Liver (tissue), 9 donors: Measurements from ENCODE around the genes GPBP1L1, IPP, MKNK1 and PDZK1IP1.

DNA sequence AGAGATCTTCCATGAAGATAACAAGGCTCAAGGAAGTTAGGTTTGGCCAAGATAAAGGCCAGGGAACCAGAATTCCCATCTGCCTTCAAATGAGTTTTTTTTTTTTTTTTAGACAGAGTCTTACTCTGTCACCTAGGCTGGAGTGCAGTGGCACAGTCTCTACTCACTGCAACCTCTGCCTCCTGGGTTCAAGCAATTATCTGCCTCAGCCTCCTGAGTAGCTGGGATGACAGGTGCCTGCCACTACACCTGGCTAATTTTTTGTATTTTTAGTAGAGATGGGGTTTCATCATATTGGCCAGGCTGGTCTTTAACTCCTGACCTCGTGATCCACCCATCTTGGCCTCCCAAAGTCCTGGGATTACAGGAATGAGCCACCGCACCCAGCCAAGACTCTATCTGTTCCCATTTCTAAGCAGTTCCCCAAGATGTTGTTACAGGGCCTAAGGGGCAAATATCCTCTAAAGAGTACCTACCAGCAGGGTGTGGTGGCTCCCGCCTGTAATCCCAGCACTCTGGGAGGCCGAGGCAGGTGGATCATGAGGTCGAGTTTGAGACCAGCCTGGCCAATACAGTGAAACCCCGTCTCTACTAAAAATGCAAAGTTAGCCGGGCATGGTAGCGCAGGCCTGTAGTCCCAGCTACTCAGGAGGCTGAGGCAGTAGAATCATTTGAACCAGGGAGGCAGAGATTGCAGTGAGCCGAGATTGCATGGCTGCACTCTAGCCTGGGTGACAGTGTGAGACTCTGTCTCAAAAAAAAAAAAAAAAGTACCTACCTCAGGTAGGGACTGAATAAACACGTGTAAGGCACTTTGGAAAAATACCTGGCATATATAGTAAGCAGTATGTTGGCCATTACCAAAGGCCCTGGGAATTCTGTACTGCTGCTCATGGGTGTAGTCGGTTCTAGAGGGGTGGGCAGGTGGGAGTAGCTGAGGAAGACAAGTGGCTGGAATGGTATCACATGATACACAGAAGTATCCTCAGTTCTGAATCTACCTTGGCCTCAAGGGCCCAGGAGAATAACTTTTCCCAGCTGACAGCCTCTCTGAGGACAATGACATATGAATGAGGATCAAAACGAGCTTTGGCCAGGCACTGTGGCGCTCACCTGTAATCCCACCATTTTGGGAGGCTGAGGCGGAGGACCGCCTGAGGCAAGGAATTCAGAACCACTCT is 9.6 kb downstream of the MMACHC start:
- PRO-cap, 5 experiments: no peak in any of the 5 experiments
- RAMPAGE, long total RNA, 2 experiments: no peak in any of the 2 experiments
- RRBS: no CpG with 5 or more reads among the region's 15 CpGs

- PRO-cap, 5 experiments: no peak in any of the 5 experiments
- RAMPAGE, long total RNA, 2 experiments: no peak in any of the 2 experiments
- RRBS: no CpG with 5 or more reads among the region's 4 CpGs
These were observed 10.7 kb downstream of the PRDX1 start for GRCh38 chr1:45510891-45511572.

DNA sequence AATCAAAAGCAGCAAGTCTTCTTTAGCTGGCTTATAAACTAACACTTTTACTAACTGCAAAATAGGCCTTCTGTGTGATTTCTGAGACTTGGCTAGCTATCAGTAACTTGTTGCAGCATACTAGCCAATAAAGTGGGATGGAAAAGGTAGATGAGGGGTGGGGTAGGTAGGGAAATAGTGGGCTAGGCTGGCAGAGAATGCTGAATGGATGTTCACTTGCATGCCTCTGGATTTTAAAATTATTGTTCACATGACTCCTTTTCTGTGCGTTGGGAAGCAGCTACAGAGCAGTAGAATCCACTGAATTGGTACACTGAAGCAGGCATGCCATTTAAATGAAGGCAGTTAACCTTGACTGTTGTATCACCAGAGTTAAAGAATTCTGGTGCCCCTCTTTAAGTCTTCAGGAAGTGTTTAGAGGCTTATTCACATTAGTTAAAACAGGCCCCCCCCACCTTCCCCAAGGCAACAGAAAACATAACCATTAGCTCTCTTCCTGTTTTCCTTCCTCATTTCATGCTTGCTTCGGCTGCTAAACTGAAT is 15.3 kb downstream of the CCDC17 start:
- PRO-cap, 5 experiments: no peak in any of the 5 experiments
- RAMPAGE, long total RNA, 2 experiments: no peak in any of the 2 experiments
- RRBS: no CpG with 5 or more reads among the region's 2 CpGs

DNA sequence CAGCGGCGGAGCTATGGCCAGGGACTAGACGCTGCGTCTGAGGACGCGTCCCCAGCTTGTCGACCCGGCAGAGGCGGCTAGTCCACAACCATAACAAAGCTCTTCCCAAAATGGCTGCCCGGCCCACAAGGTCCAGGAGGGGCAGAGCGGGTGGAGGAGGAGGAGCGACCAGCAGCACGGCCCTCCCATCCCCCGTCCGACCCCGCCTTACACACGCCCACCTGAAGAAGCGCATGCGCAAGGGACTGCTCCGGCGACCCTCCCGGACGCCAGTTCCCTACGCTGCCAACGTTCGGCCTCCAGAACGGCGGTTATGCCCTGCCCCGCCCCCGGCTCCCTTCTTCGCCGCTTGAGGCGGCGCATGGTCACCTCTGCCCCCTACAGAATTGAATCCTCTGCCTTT is at the start of gene GPBP1L1:
Gene GPBP1L1 (minus strand): TSS at position 118 of the 403 bp plus-strand sequence.
- PRO-cap, 5 experiments: peak in 5 of 5 experiments; most common plus-strand start position 234 of the sequence (in 3); most common minus-strand start position 107 of the sequence (in 5)
- RAMPAGE, long total RNA, 2 experiments: start-site peak on the minus strand in 2 of 2 experiments, centred at positions 105 to 110 of the sequence, 283 to 698 reads per replicate
- RRBS: under 1% methylated on average over 18 of the region's 34 CpGs

DNA sequence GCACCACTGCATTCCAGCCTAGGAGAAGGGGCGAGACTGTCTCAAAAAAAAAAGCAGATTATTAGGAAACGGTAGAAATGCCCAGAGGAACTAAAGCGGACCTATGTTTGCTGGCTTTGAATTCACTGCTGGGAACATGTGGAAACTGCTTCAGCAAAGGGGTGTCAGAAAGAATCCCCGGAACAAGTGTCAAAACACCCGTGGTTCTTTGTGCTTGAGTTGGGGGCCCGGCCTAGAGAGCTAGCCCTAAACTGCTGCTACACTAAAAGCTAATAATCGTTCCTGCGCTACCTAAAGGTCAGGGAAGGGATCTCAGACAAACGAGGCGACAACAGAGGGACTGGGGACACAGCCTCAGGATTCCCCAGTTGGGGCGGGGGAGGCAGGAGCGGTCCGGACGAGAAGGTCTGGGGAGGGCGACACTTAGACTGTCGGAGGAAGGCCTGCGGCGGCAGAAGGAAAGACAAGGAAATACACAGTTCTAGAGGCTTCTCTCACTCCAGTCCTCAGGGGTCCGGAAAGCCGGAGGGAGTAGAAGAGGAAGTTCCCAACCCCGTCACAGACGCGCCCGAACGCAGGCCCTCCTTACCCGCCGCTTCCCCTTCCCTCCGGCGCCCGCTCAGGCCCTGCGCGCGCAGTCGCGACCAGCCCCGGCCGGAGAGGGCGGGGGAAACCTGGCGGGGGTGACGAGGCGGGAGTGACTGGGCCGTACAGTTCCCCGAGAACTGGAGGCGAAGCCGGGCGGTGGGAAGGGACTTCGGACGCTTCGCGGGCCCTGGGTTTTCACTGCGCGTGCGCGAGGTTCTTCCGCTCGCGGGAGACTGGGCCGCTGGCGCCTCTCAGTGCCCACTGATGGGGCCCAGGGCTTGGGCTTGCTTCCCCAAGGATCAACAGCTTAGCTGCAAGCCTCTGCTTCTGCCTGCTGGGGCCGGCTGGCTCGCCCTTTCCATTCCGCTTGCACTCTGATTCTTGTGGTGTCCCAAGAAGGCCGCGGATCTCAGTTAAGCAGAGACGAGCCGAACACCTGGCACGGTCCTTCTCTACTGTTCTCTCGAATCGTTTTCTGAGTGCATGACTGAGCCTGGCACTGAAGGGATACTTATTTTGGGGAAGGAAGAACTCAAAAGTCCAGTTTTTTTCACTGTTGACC is at the start of gene IPP:
Gene IPP (minus strand): TSS at position 646 of the 1,150 bp plus-strand sequence.
- PRO-cap, 5 experiments: peak in 5 of 5 experiments; most common plus-strand start position 713 of the sequence (in 5); most common minus-strand start position 727 of the sequence (in 5)
- RAMPAGE, long total RNA, 2 experiments: start-site peak on the minus strand in 1 of 2 experiments, centred at position 684 of the sequence, 58 reads per replicate
- RRBS: 1% methylated on average over 27 of the region's 69 CpGs

DNA sequence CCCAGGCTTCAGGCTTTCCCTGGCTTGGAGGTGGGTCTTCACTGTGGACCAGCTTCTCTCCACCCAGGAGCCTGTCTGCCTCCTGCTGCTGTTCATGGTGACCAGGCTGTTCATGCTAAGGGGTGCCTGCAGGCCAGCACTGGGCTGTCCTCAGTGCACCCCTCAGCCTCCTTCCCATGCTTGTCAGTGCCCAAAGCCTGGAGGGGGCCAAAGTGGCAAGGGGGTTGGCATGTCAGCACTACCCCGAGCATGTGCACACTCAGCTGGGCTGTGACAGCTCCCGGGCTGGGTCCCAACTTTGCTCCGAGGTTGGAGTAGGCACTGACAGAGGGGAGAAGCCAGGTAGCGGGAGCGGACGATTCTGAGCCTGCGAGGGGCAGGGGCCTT is 118.9 kb downstream of the MAST2 start:
- PRO-cap, 5 experiments: no peak in any of the 5 experiments
- RAMPAGE, long total RNA, 2 experiments: no peak in any of the 2 experiments
- RRBS: no CpG with 5 or more reads among the region's 7 CpGs

GRCh38 chr1:45954392-45954945 is 151.1 kb downstream of the MAST2 start:
- PRO-cap, 5 experiments: no peak in any of the 5 experiments
- RAMPAGE, long total RNA, 2 experiments: no peak in any of the 2 experiments
- RRBS: no CpG with 5 or more reads among the region's 6 CpGs

- PRO-cap, 5 experiments: peak in 5 of 5 experiments; most common plus-strand start chr1:46062912 (in 1); most common minus-strand start chr1:46063062 (in 5)
- RAMPAGE, long total RNA, 2 experiments: no peak in any of the 2 experiments
- RRBS: no CpG with 5 or more reads among the region's 7 CpGs
These were observed 69.8 kb downstream of the PIK3R3 start for GRCh38 chr1:46062469-46063260.

DNA sequence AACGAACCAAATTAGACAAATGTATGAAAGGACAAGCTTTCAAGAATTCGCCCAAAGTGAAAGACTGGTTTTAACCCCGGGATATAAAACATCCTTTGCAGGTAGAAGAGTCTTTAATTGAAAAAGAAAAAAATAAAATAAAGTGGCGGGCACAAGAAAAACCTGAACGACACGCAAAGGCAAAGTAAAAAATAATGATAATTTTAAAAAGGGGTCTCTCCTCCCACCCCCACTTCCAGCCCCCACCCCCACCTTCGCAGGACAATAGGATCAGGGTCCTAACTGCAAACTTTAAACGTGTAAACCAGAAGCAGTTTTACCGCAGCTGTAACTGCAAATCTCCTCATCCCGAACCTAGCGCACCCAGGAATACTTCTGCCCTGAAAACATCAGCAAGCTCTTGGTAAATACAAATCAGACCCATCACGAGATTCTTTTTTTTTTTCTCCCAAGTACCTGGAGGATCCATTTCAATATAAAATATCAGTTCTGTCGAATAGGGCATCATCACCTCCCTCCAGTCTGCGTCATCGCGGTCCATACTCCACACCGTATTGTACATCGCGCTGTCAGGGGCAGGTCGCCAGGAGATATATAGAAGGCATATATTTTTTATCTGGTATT is 926 bp downstream of the PIK3R3 start:
- PRO-cap, 5 experiments: no peak in any of the 5 experiments
- RAMPAGE, long total RNA, 2 experiments: no peak in any of the 2 experiments
- RRBS: no CpG with 5 or more reads among the region's 20 CpGs

GRCh38 chr1:46182818-46183935 is 6.9 kb upstream of the P3R3URF start:
- PRO-cap, 5 experiments: peak in 4 of 5 experiments; most common plus-strand start chr1:46183420 (in 2); most common minus-strand start chr1:46183292 (in 2)
- RAMPAGE, long total RNA, 2 experiments: no peak in any of the 2 experiments
- RRBS: no CpG with 5 or more reads among the region's 11 CpGs

DNA sequence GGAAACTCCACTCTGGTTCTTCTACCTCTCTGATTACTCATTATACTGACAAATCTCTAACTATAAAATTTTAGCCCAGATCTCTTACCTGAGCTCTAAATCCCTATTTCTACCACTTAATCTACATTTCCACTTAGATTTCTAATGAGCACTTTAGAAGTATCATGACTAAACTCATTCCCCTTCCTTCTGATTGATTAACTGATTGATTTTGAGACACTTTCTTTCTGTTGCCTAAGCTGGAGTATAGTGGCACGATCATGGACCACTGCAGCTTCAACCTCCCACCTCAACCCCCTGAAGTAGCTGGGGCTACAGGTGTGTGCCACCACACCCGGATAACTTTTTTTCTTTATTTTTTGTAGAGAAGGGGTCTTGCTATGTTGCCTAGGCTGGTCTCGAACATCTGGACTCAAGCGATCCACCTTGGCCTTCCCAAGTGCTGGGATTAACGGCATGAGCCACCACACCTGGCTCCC is 27.4 kb downstream of the LRRC41 start:
- PRO-cap, 5 experiments: no peak in any of the 5 experiments
- RAMPAGE, long total RNA, 2 experiments: no peak in any of the 2 experiments
- RRBS: no CpG with 5 or more reads among the region's 5 CpGs

GRCh38 chr1:46341580-46342351 is 1.2 kb downstream of the NSUN4 start:
- PRO-cap, 5 experiments: no peak in any of the 5 experiments
- RAMPAGE, long total RNA, 2 experiments: no peak in any of the 2 experiments
- RRBS: 82% methylated on average over 5 of the region's 22 CpGs

DNA sequence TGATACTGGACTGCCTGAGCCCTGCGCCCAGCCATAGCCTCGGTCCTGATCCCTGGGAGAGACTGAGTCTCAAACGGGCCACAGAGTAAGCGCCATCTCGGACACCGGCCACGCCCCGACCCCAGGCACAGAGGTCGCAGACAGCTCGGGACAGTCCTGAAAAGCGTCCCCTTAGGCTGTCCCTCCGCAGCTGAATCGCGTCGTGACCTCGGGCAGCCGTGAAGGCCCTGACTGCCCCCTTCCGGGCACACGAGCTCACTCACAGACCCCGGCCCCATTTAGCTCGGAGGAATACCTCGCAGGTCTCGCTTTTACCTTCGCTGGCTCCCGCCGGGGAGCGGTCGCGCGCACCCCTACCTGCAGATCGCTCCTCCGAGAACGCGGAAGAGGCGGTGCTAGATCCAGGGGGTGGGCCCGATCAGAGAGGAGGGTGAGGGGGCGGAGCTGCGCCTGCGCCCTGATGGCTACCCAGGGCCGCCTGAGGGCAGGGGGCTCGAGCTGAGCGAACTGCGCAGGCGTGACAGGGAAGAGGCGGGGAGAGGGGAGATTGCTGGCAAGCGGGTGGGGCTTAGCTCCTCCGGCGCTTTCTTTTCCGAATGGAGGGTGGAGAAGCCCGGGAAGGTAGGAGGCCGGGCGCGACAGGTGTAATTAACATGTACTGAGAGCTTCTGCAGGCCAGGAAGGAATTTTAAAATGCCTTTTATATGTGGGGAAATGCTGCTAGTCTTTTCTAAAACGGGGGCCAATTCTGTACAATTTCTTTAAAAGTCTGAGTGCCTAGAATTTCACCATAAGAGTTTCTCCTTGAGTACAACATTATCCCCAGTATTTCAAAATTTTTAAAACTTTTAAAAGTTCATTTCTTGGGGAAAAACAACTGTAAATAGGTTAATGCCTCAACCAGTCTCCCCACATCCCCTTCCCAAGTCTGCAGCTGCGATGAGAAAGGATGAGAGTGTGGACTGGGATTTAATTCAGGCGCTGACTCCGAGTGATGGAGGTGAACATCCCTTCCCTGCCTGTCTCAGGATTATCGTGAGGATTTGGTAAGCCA is at the start of gene MKNK1:
Gene MKNK1 (minus strand): TSS at position 399 of the 1,054 bp plus-strand sequence.
- PRO-cap, 5 experiments: peak in 5 of 5 experiments; most common plus-strand start position 595 of the sequence (in 3); most common minus-strand start position 380 of the sequence (in 3)
- RAMPAGE, long total RNA, 2 experiments: start-site peak on the minus strand in 2 of 2 experiments, centred at positions 371 to 375 of the sequence, 198 to 1,536 reads per replicate
- RRBS: 1% methylated on average over 7 of the region's 58 CpGs

- PRO-cap, 5 experiments: no peak in any of the 5 experiments
- RAMPAGE, long total RNA, 2 experiments: no peak in any of the 2 experiments
- RRBS: no CpG with 5 or more reads among the region's 1 CpG
These were observed 25.1 kb downstream of the ATPAF1 start for GRCh38 chr1:46643041-46643544.

- PRO-cap, 5 experiments: no peak in any of the 5 experiments
- RAMPAGE, long total RNA, 2 experiments: no peak in any of the 2 experiments
- RRBS: no CpG with 5 or more reads among the region's 1 CpG
These were observed 308 bp downstream of the TEX38 start for GRCh38 chr1:46672006-46672317.

DNA sequence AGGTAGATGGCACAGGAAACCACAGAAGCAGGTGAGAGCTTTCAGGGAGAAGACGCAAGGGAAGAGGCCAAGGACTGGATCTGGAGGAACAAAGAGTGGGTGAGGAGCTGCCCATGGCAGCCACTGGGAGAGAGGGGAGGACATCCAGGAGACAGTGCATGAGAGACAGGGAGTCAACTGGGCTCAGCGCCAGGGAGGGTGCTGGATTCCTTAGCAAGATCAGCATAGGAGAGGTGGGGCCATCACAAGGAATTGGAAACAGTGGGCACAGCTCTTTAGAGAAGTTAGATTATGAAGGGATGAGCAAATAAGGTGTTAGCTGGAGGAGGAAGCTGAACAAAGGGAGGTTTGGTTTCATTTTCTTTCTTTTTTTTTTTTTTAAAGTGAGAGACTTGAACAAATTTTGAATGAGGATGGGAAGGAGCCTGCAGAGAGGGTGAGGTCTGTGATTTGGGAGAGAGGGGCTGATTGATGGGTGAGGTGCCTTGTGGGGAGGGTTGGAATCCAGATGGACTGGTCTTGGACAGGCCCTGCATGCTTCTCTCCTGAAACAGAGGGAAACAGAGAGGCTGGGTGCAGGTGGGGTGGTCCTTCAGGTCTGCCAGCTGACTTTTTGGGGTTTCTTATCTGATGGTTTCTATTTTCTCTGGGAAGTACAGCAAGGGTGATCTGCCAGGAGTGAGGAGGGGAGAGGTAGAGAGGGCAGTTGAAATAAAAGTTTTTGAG is 5.4 kb downstream of the CYP4B1 start:
- PRO-cap, 5 experiments: no peak in any of the 5 experiments
- RAMPAGE, long total RNA, 2 experiments: no peak in any of the 2 experiments
- RRBS: no CpG with 5 or more reads among the region's 2 CpGs

DNA sequence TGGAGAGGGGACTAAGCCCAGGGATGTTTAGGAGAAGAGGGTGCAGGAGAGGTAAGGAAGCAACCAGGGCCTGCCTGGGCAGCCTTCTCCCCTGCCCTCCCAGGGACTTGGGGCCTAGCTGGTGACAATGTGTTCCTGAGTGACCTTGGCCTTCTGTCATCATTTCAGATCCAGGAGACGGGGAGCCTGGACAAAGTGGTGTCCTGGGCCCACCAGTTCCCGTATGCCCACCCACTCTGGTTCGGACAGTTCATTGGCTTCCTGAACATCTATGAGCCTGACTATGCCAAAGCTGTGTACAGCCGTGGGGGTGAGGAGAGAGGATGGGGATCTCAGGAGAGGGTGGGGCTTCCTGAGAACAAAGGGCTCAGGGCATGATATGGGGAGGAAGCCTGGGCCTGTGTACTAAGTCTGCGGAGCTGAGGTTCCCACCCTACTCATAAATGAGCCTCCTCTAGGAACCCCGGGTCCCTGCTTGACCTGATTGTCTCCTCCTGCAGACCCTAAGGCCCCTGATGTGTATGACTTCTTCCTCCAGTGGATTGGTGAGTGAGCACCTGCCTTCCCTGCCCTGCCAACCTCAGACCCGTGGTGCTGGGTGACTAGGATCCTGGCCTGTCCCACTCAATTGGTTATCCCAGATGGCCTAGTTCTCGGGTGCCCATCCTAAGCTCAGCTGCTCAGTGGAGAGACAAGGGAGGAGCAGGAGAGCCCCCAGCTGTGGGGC is 12.0 kb downstream of the CYP4B1 start:
- PRO-cap, 5 experiments: no peak in any of the 5 experiments
- RAMPAGE, long total RNA, 2 experiments: no peak in any of the 2 experiments
- RRBS: no CpG with 5 or more reads among the region's 8 CpGs

DNA sequence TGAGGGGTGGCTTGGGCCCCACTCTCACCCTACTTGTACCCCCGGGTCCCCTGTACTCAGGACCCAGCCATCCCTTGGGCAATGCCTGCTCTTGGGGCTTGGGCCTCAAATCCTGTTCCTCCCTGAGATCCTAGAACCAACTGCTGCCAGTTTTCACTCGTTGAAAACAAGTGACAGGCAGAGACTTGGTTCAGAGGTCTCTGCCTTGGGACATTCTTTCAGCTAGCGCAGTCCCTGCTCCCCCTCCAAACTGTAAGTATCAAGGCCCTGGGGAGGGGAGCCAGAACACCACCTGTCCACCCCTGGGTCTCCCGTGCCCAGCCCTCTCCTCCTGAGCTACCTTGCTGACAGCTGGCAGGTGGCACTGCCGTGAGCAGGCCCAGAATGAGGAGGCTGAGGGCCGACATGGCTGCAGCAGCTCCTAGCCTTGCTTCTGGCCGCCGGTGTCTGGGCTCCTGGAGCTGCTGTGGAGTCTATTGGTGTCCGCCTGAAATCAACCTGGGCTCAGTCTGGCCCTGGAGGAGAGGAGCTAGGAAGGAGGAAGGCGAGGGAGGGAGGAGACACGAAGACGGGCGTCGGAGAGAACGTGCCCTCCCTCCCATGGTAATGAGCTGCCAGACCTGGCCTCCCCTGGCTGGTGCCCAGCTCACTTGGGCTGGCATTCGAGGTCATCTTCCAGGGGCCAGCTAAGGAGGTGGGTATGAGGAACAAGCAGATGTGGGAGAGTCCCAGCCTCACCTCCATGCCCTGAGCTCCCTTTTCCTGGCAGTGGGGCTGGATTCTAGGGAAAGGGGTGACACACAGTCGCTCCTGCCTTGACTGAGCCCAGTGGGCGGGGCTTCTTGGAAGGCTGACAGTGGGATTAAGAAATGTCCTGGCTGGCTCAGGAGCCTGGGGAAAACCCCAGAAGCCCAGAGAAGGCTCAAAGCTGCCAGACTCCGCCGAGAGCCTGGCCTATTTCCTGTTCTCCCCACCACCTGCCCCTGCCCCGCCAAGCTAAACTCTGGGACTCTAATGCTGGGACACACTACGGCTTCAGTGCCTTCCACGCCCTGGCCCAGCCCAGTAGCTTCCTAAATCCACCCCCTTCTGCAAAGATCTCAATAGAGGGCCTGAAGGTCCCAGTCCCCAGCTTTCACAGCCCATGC is at the start of gene PDZK1IP1:
Gene PDZK1IP1 (minus strand): TSS at position 511 of the 1,148 bp plus-strand sequence.
- PRO-cap, 5 experiments: no peak in any of the 5 experiments
- RAMPAGE, long total RNA, 2 experiments: start-site peak on the minus strand in 1 of 2 experiments, centred at position 509 of the sequence, 16 reads per replicate
- RRBS: no CpG with 5 or more reads among the region's 23 CpGs

DNA sequence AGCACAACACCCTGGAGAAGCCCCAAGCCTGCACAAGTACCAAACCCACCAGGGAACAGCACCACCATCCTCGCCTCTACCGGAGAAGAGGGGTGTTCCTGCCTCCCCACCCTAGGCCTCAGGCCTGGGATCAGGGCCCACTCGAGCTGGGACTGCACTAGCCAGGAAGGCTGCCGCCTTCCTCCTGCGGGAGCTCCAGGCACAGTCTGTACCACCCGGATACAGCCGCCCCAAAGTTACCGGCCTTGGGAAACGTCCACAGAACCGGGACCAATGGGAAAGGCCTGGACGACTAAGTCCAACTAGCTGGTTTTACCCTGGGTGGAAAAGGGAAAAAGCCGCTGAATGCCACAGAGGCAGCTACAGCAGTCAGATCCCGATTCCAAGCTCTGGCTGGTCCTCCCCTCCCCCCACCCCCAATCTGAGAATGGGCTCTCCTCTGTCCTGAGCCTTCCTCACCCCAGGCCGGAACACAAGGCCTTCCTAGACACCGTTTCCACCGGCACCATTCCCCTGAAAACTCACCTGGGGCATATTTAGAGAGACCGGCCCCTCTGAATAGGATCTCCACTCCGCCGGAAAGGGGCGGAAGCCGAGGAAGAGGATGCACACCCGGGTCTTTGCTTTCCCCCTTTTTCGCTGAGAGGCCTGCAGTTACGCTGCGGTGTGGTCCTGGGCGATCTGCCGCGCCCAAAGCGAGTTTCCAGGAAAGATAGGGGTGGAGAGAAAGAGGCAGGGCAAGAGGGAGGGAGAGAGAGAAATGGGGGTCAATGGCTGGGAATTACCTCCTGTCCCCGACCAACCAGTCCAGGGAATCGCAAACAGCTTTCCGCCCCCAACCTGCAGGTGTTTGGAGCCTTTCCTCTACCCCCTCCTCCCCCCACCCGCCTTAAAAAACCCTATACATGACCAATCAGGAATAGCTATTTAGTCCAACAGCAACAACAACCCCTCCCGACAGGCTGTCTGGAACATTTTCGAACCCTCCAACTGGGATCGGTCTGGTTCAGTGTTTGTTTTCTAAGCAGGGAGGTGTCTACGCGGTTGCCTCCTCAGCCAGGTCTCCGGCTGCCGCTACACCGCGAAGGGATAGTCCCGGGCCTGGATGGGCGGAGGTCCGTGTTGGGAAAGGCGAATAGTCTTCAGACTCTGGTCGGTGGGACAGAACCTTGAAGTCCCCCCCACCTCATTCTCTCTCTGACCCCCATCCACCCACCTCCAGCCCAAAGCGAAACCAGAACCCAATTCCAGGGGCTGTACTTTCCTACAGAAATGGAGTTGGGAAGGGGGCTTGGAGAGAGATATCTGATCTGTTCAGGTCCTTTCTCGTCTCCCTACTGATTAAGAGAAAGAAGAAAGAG is 2.9 kb downstream of the TAL1 start:
- PRO-cap, 5 experiments: peak in 2 of 5 experiments; most common plus-strand start position 324 of the sequence (in 1); most common minus-strand start position 208 of the sequence (in 2)
- RAMPAGE, long total RNA, 2 experiments: no peak in any of the 2 experiments
- RRBS: 56% methylated on average over 1 of the region's 49 CpGs

DNA sequence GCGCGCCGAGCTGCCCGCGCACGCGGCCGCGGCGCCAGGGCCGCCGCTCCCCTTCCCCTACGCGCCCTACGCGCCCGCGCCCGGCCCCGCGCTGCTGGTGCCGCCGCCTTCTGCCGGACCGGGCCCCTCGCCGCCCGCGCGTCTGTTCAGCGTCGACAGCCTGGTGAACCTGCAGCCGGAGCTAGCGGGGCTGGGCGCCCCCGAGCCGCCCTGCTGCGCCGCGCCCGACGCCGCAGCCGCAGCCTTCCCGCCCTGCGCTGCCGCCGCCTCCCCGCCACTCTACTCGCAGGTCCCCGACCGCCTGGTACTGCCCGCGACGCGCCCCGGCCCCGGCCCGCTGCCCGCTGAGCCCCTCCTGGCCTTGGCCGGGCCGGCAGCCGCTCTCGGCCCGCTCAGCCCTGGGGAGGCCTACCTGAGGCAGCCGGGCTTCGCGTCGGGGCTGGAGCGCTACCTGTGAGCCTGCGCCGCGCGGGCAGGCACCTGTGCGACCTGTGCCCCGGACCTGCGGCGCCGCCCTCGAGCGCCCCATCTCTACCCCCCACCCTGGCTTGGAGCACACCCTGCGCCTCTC is 819 bp downstream of the FOXE3 start:
- PRO-cap, 5 experiments: no peak in any of the 5 experiments
- RAMPAGE, long total RNA, 2 experiments: no peak in any of the 2 experiments
- RRBS: 14% methylated on average over 25 of the region's 82 CpGs